Pericardium fibroblast (primary cell): ENCODE results near the gene EMP2.

DNA sequence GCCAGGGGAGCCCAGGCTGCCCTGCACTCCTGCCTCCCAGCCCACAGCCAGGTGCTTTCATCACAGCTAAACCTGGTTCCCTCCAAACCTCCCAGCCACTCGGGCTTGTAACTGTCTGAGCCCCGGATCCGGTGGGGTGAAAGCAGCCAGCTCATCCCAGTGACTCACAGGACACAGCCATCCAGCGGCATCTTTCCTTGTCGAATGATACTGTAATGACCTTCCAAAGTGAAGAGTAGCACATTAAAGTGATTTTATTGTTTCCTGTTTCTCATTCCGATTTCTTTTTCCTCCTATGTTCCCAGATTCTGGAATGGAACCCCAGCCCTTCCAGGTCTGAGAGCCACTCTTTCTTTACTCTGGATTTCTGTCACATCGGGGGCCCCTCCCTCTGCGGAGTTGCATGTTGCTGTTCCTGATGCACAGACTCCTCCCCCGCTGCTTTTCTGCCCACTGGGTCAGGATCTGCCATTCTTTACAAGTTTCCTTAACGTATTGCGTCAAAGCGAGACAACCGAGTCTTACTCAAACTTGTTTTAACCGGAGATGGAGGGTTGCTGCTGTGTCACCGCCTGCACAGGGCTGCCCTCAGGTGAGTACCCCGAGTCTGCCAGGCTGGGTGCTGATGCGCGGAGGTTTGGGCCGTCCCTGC is 19.6 kb downstream of the CARHSP1 start:
- RAMPAGE, long total RNA: no peak

DNA sequence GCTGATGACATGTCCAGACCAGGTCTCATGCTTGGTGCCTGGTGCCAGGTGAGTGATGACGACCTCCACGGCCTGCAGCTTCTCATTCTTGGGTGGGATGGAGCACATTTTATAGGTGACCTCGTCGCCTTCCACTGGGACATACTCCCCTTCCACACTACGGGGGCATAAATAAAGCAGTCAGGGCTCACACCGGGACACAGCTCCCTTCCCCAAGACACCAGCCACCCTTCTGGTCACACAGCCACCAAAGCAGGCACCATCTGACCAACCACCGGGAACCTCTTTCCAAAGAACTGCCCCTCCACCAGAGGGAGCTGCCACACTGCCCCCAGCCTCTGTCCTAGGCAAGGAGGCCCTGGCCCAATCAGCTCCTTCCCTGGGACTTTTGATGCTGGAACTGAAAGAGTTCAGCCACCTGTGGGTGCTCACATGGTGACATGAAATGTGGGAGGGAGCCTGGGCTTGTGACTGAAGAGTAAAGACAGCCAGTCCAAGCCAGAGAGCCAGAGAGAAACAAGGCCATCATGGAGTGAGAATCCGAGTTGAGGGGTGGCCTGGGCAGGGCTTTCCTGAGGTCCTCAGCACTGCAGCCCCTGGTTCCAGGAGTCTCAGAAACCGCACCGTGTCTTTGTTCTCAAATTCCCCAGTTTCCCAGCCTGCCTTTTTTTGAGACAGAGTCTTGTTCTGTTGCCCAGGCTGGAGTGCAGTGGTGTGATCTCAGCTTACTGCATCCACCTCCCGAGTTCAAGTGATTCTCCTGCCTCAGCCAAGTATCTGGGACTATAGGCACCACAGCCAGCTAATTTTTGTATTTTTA is 13.4 kb downstream of the CARHSP1 start:
- RAMPAGE, long total RNA: no peak

- RAMPAGE, long total RNA: no peak
These were observed 13.3 kb downstream of the LITAFD start for GRCh38 chr16:8895491-8895841.

GRCh38 chr16:8924097-8924971 is 39.4 kb downstream of the USP7 start:
- RAMPAGE, long total RNA: no peak

GRCh38 chr16:9003241-9003905 is 39.7 kb upstream of the USP7 start:
- RAMPAGE, long total RNA: no peak

GRCh38 chr16:9061182-9061961 is 30.1 kb upstream of the HAPSTR1 start:
- RAMPAGE, long total RNA: no peak

- RAMPAGE, long total RNA: no peak
These were observed 12.4 kb upstream of the HAPSTR1 start for GRCh38 chr16:9078999-9079420.

DNA sequence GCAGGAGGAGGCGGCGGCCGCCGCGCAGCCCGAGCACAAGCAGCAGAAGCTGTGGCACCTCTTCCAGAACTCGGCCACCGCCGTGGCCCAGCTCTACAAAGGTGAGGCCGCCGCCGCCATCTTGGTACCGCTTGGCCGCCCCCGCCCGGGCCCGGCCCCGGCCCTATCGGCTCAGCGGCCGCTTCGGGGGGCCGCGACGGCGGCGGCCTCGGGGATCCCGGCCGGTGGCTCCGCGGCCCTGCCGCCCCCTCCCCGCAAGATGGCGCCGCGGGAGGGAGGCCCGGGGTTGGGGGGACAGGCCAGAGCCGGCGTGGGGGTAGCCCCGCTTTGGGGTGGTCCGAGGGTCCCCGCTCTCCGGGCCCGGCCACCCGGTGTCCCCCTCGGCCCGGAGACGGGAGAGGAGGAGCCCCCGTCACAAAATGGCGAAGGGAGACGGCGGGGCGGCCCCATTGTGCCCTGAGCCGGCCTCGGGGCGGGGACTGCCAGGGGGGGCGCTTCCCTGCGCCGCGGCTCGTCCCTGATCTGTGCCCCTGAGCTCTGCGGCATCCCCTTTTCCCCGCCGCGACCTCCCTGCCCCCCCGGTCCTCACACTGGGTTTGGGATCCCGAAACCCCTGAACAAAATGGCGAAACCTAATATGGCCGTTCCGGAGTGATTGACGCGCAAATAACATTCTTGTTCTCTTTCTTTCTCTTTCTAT is 876 bp downstream of the HAPSTR1 start:
- RAMPAGE, long total RNA: no peak

GRCh38 chr16:9106725-9107533 is 15.5 kb downstream of the HAPSTR1 start:
- RAMPAGE, long total RNA: no peak

- RAMPAGE, long total RNA: no peak
These were observed 17.0 kb downstream of the HAPSTR1 start for GRCh38 chr16:9108184-9109171.

- RAMPAGE, long total RNA: no peak
These were observed 18.1 kb downstream of the HAPSTR1 start for GRCh38 chr16:9109172-9110328.

- RAMPAGE, long total RNA: no peak
These were observed 34.0 kb downstream of the HAPSTR1 start for GRCh38 chr16:9125259-9125928.

DNA sequence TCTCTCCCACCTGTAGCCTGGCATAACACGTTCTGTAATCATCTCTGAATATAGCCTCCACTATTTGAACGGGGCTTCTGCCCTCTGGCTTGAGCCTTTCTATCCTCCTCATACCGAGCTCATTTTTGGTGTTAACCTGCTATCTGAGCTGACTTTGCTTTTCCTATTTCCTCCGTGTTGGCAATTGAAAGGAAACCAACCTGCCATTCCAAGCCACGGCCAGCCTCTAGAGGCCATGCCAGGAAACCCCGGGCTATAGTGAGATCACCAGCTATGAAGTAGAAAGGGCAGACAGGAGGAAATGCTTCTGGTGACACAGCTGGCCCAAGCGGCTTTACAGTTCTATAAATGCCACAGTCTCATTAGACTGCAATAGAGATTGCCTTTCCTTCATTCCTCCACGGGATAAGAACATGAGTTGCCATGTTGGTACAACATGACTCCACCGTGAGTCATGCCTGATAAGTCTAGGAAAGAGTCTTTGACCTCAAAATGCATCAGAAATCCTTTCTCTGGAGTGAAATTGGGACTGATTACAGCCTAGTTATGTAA is 385.0 kb downstream of the GRIN2A start:
- RAMPAGE, long total RNA: no peak

GRCh38 chr16:10038968-10039903 is 143.0 kb downstream of the GRIN2A start:
- RAMPAGE, long total RNA: no peak

DNA sequence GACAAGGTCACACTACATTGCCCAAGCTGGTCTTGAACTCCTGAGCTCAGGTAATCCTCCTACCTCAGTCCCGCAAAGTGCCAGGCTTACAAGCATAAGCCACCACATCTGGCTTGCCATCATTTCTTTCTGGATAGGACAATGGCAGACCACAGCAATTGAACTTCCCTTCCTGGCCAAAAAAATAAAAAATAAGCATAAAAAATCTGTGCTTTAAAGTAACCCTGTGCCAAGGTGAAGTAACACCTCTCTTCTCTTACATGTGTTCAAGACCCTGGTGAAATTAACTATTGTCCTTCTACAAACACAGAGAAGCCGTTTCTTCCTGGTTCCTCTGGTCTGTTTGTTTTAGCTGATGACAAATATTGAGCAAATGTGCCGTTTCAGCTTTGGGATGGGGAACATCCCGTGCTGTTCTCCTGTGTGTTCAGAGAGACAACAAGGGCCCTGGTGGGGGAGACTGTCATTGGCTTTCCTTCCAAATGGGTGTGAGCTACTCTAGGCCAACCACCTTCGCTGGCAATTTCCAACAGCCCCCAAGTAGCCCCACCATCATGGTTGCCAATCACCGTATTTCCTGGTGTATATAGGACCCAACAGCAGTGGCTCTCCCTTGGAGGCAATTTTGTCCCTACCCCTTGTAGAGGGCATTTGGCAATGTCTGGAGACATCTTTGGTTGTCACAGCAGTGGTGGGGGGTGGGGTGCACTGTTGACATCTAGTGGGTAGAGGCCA is 60.0 kb downstream of the EMP2 start:
- RAMPAGE, long total RNA: no peak

- RAMPAGE, long total RNA: no peak
These were observed 48.1 kb downstream of the EMP2 start for GRCh38 chr16:10531958-10533063.

DNA sequence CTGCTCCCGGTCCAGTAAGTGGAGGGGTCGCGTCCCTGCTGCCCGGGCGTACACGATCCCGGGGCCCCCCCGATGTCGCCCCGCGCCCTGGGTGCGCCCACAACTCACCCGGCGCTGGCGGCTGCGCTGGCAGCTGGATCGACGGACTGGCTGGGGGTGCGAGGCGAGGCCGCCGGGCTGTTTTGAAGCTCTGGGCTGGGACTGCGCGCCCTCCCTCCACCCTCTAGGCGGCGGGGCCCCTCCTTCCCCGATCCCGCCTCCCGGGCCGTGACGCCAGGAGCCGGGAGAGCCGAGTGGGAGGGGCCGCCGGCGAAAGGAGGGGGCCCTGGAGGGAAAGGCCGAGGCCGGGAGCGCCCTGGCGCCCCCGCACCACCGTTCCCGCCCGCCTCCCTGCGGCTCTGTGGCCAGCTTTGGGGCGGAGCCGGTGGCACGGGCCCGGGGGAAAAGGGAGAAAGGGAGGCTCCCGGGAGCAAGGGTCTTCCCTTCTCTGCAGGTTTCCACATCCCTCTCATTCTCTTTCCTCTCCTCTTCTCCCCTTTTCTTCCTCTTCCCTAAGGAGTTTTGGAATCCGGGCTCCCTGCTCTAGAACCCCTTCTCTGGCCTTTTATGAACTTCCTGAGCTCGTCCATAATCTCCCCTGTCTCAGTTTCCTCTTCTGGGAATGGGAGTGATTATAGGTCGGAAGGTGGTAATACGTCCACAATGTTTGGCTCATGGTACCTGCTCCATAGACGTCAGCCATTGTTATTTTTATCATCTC is at the start of gene EMP2:
TSS of gene EMP2 (minus strand) at position 158 of the 760 bp plus-strand sequence.
- RAMPAGE, long total RNA: no peak

- RAMPAGE, long total RNA: no peak
These were observed 4.8 kb downstream of the DEXI start for GRCh38 chr16:10937483-10937825.

DNA sequence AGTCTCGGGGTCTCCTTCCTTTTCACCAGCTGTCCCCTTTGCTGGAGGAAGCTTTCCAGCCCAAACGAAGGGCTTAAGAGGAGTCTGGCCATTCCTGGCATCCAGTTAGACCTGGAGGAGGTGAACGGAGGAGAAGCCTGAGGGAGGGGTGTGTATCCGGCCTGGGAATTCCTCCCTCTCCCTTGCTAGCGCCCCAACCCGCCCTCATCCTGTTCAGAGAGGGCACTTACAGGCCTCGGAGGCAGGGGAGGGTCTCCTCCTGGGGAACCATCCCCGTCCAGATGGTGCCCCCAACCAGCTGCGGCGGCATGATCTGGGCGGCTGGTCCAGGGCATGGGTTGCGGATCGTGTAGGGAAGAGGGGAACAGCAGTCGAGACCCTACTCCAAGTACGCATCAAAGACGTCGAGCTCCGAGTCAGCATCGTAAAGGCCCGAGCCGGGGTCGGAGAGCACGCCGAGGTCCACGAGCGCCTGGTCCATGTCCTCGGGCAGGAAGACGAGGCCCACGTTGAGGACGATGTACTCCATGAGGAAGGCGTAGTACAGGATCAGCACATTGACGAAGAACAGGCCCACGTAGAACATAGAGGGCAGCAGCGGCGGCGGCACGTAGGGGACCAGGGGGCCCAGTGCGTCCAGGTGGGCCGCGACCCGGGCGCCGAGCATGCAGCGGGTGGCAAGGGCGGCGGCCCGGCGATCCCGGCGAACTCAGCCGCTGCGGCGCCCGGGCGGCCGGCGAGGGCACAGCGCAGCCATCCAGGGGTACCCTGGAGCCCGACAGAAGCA is 736 bp downstream of the DEXI start:
- RAMPAGE, long total RNA: no peak

- RAMPAGE, long total RNA: no peak
These were observed 914 bp upstream of the CLEC16A start for GRCh38 chr16:10943458-10943841.